ENCODE data around the genes PCGF2 and LASP1.

DNA sequence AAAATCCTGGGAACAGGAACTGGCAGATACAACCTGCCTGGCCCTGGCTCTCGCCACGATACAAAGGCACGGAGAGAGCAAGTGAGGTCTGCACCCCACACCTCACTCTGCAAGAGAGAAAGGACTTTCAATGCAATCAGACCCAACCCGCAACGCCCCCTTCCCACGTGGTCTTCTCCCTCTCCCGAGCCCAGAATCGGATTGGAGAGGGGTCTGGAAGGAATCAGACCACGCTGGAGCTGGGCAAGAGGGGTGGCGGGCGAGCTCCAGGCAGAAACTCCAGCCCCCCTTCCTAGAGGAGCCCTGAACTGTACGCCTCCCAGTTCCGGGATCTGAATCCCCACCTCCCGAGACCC is 17.4 kb upstream of the C17orf78 start:
- RRBS = no CpG with 5 or more reads among the region's 14 CpGs

DNA sequence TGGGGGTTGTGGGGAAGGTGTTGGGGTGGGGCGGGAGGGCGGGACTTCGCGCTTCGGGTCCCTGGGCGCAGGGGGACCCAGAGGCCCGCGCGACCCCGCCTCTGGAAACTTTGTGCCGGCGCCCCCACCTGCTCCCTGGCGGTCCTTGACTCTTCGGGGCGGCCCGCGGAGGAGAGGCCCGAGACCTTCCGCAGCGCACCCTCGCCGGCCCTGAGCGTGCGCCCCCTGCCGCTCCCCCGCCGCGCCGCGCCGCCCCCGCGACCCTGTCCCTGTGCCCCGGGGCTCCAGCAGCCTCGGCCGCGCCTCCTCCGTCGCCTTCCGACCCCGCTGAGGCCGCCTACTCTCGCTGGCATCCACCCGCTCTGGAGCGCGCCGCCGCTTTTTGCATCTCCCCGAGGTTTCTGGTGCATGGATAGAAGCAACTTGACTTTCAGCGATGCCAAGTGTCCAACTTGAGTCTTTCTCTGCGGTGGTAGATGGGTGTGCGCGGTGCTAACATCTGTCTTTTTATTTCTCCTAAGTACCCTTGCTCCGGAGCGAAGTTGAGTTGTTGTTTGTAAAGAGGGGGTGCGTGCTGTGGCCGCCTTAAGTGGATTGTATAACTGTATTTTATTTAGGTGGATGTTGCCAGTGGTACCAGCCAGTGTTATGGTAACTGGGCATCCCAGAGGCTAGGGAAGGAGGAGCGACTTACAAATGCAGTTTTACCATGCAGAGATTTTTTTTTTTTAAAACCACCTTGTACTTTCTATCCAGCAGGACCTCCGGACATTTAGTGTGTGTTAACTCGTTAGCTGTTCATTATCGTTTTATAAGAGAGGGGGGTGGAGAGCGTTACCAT is 512 bp downstream of the DUSP14 start:
- RRBS = no CpG with 5 or more reads among the region's 62 CpGs

GRCh38 chr17:37608038-37608319 is 1.2 kb downstream of the SYNRG start:
- RRBS = no CpG with 5 or more reads among the region's 6 CpGs

GRCh38 chr17:37708022-37708630 is 36.7 kb downstream of the HNF1B start:
- RRBS = no CpG with 5 or more reads among the region's 7 CpGs

DNA sequence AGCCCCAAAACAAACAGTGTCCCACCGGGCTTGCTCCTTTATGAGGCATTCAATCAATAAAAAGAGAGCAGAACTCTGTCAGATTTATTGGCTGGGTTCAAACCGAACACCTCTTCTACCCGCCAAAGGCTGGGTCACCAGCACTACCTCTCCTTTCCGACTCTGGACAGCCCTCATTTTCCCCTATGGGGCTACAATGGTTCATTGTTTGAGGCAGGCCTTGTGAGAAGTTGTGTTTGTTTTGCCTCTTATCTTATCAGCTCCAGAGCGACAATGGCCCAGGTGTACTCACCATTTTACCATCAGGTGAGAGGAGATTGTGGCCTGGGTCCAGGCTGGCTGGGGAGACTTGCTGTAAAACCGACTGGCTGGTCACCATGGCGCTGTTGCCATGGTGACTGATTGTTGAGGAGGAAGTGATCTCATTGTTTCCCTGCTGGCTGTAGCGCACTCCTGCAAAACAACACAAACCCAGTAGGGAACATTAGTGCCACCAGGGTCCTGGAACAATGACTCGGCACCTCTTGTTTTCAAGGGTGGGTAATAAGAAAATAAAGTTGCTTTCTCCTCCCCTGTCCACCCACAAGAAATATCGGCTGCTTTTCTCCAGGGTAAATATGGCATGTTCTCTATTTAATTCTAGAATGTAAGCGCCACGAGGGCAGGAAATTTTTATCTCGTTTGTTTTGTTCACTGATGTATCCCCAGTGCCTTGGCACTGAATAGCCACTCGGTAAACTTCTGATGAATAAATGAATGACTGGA is 34.5 kb downstream of the HNF1B start:
- RRBS = no CpG with 5 or more reads among the region's 14 CpGs

- RRBS = no CpG with 5 or more reads among the region's 12 CpGs
Measured at GRCh38 chr17:37712798-37713879, 31.7 kb downstream of the HNF1B start.

GRCh38 chr17:37720935-37721811 is 23.7 kb downstream of the HNF1B start:
- RRBS = no CpG with 5 or more reads among the region's 9 CpGs

GRCh38 chr17:37741472-37742593 is 3.0 kb downstream of the HNF1B start:
- RRBS = no CpG with 5 or more reads among the region's 62 CpGs

- RRBS = no CpG with 5 or more reads among the region's 9 CpGs
Measured at GRCh38 chr17:38444279-38444478, 15.9 kb downstream of the ARHGAP23 start.

- RRBS = no CpG with 5 or more reads among the region's 41 CpGs
Measured at GRCh38 chr17:38453995-38454513, 25.8 kb downstream of the ARHGAP23 start.

GRCh38 chr17:38507302-38508339 is 79.4 kb downstream of the ARHGAP23 start:
- RRBS = no CpG with 5 or more reads among the region's 6 CpGs

DNA sequence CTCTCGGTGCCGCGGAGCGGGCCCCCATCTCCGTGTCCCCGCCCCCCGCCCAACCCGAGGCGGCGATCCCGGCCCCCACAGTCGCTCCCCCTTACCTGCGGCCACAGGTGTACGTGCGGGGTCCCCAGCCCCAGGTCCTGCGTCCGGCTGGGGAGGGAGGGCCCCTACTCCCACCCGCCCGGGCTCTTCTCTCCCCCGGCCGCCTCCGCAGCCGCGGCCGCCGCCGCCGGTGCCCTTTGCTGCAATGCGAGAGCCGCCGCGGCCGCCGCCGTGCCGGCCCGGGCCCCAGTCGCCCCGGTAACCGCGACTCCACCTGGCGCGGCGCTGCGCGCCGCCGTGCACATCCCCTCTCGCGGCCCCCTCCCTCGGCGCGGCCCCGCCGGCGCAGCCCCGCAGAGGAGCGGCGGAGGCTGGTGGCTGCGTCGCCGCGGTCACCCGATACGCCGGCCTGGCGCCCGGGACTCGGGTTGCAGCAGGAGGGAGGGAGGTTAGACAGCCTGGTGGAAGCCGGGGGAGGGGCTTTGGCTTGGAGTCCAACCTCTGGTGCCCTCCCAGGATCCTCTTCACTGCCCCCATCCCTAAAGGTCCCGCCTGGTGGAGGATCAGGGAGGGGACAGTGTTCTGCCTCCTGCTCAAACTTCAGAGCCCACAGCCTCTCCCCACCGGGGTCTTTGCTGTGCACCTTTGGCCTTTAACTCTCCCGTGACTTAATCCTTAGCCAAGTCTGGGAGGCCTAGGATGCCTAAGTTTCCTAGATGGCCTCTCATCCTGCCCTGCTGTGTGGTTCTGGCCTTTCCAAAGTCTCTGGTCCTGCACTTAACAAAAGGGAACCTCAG is 33.0 kb downstream of the SRCIN1 start:
- RRBS = no CpG with 5 or more reads among the region's 73 CpGs

GRCh38 chr17:38716260-38716936 is 11.3 kb downstream of the MLLT6 start:
- RRBS = no CpG with 5 or more reads among the region's 23 CpGs

DNA sequence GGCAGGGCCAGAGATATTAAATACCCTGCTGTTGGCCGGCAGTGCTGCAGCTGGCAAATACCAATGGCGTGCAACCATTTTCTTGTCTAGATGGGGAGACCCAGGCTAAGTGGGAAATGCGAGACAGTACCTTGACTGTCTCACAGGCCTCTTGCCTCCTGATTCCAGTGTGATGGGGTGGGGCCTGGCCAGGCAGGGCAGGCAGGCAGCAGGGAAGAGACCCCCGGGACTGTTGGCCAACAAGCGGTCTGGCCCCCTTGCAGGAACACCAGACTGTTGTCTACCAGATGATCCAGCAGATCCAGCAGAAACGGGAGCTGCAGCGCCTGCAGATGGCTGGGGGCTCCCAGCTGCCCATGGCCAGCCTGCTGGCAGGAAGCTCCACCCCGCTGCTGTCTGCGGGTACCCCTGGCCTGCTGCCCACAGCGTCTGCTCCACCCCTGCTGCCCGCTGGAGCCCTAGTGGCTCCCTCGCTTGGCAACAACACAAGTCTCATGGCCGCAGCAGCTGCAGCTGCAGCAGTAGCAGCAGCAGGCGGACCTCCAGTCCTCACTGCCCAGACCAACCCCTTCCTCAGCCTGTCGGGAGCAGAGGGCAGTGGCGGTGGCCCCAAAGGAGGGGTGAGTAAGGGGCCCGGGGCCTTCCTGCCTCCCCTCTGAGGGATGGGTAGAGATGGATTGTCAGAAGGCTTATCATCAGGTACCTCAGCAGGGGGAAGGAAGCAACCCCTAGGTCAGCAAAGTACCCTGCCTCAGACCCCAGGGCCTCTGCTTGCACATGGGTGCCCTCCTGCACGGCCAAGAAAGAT is 5.6 kb upstream of the CISD3 start:
- RRBS = no CpG with 5 or more reads among the region's 18 CpGs

- RRBS = no CpG with 5 or more reads among the region's 66 CpGs
Measured at GRCh38 chr17:38747732-38748722, at the start of gene PCGF2. Gene PCGF2, minus strand, starts transcription at chr17:38748336.

DNA sequence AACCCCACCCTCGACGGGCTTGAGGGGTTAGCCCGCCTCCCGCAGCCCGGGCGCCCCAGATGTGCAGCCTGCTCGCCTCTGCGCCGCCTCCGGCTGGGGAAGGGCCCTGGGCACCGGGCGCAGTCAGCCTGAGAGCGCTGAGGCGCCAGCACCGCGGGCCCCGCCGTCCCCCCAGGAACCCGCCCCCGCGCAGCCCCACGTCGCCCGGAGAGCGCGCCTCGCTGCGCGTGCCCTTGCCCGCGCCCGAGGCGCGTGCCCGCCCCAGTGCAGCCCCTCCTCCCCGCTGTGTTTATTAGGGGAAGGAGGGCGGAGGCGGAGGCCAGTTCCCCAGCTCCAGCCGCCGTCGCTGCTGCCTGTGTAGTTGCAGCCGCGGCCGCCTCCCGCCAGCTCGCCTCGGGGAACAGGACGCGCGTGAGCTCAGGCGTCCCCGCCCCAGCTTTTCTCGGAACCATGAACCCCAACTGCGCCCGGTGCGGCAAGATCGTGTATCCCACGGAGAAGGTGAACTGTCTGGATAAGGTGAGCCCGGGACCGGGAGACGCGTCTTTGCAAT is at the start of gene LASP1:
Gene LASP1, plus strand, starts transcription at position 319 of the 553 bp plus-strand sequence.
- RRBS = 3% methylated on average over 27 of the region's 62 CpGs

- RRBS = no CpG with 5 or more reads among the region's 11 CpGs
Measured at GRCh38 chr17:38871139-38871961, 1.5 kb downstream of the LASP1 start.

- RRBS = no CpG with 5 or more reads among the region's 7 CpGs
Measured at GRCh38 chr17:38879732-38880364, 10.0 kb downstream of the LASP1 start.

DNA sequence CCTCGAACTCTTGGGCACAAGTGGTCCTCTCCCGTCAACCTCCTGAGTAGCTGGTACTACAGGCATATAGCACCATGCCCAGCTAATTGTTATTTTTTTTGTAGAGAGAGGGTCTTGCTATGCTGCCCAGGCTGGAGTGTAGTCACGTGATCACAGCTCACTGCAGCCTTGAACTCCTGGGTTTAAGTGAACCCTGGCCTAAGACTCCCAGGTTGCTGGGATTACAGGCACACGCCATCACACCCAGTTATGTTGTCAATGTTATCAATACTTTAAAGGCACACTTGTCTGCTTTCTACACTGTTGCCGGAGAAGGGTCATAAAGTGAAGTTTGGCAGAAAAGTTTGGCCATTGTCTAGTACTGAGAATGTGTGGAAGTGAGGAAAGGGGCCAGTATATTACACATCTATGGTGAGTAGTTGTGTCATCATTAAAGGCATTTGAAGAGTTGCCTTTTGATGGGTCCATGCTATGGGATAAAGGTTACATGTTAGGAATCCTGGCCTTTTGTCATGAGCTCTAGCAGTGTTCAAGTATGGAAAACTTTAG is 33.7 kb downstream of the LASP1 start:
- RRBS = no CpG with 5 or more reads among the region's 5 CpGs

GRCh38 chr17:38984929-38985258 is 17.7 kb upstream of the FBXO47 start:
- RRBS = no CpG with 5 or more reads among the region's 2 CpGs

Data from islet of Langerhans (tissue), 1 donor.